Bronchus fibroblast of lung (primary cell): Measurements from ENCODE around the genes LIMCH1, COMMD8 and OCIAD1.

DNA sequence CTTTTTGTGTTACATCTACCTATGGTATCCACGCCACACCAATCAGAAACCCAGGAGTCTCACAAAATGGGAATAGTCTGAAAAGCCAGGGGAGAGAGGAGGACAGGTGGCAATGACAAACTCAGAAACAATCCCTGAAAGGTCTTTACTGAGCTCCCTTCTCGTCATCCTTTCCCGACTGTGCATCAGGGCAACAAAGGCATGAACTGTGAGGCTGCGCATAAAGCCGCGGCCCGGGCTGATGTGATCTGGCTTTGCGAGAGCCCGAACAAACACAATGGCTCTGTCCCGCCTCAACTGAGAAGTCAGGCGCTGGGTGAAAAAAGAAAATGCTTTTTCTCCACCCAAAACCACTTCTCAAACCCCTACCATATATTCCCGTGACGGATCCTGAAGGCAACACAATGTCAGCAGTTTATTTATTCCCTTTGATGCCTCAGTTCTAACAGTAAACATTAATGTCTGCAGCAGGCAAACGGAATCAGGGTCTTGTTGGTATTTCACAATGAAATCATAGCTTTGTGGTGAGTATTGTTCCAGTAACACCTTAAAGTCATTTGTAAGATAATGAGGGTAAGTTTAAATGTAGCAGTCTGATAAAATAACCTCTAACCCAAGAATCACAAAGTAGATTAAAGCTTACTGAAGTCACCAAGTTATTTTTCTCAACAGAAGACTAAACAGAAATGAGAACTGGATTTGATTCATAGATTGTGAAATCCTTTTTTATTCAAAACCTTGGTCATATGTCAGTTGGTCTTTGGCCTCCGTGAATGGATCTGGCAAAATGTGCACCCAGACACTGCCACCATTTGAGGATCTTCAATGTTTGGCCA is 67.5 kb downstream of the APBB2 start:
- RAMPAGE, long total RNA: no peak

DNA sequence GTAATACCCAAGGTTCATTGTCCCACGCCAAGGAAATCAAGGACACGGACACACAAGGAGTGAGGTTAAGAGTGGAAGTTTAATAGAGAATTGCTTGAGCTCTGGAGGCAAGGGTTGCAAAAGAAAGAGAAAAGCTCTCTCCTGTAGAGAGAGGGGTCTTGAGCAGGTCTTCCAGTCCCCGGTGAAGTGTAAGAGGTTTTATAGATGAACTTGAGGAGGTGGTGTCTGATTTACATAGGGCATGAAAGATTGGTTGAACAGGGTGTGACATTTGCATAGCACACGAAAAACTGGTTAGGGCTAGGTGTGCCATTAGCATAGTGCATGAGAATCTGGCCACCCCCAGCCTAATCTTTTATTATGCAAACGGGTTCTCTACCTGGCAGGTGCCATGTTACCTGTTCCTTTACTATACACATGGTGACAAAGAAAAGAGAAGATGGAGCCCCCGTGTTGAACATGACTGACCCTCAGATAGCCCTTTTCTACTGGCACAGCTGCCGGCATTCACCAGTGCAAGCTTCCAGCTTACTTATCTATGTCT is 71.0 kb downstream of the UCHL1 start:
- RAMPAGE, long total RNA: no peak

GRCh38 chr4:41375342-41376077 is 118.8 kb downstream of the UCHL1 start:
- RAMPAGE, long total RNA: no peak

GRCh38 chr4:41537826-41538641 is at the start of gene LIMCH1:
Gene LIMCH1, plus strand, starts transcription at chr4:41538157.
- RAMPAGE, long total RNA: no peak

GRCh38 chr4:41646466-41647393 is 101.8 kb downstream of the PHOX2B start:
- RAMPAGE, long total RNA: no peak

GRCh38 chr4:42627769-42628741 is 28.9 kb downstream of the ATP8A1 start:
- RAMPAGE, long total RNA: no peak

DNA sequence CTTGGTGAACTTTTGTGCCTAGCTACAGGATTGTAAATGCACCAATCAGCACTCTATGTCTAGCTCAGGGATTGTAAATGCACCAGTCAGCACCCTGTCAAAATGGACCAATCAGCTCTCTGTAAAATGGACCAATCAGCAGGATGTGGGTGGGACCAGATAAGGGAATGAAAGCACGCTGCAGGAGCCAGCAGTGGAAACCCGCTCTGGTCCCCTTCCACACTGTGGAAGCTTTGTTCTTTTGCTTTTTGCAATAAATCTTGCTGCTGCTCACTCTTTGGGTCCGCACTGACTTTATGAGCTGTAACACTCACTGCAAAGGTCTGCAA is 601.9 kb downstream of the KCTD8 start:
- RAMPAGE, long total RNA: no peak

DNA sequence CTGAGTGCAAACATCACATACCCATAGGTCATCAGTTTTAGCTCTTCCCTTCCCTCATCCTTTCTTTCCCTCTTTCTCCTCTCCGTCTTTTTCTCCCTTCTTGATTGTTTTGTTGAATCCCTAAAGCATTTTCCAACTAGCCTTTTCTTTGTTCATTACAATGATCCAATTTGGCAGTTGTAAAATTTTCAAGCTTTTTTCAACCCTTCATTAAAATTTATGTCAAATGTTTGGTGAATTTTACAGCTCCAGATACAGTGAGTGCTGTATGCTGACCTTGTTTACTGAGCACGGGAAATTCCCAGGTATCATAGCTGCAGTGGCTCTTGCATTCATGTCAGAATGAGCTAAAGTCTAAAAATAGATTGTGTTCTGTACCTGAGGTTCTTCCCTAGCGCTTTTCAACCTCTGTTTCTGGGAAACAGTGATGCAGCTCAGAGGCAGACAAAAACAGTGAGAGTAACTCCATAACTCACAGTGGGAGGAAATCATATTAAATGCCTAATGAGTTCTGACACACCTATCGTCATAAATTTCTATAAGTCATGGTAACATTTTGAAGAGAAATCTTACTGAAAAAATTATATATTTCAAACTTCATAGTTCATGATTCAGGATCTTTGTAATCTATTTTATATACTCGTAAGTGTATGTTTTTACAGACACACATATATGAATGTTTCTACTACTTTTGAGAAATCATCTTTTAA is 393.8 kb upstream of the GNPDA2 start:
- RAMPAGE, long total RNA: no peak

- RAMPAGE, long total RNA: no peak
These were observed 448.4 kb upstream of the GNPDA2 start for GRCh38 chr4:45174789-45175110.

DNA sequence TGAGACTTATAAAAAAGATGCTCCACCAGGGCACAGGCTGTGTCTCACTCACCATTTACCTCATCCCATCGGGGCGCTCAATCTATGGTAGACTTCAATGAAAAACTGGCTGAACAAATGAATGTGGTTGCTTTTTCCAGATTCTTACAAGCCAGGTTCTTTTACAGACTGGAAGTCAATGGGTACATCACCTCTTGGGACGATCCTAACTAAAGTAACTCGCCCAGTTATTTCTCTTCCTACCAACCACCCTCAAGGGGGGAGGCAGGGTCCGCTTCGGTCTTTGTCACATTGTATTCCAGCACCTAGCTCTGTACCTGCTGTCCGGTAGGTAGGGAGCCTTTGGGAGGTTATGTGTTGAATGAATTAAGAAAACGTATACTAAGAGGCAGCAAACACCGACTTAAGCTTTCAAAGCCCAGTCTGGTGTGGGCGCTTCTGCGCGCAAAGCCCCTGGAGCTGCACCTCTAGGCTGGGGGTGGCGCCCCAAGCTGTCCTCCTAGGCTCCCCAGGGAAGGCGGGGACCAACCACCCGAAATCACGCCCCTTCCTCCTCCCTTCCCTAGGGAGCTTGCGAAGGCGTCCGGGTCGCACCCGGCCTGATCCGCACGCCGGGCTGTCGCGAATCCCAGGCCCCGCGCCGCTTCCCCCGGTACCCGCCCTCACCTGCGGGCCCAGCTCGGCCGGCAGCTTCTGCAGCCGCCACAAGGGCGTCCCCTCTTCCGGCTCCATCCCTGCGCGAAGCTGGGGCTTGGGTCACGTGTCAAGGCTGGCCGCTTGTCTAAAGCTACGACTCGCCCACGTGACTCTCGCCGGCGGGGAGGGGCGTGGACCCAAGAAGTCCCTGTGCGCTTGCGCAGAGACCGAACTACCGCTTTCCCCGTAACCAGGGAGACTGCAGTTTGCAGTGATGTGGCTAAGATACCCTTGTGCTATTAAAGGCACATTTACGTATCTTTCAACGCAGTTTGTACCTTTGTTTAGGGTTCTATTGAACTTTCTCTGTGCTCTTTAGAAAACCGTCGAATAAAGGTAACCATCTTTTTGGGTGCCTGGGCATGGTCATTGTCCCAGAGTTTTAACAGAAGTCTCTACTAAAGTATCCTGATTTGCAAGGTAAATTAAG is at the start of gene COMMD8:
COMMD8 (minus strand) TSS at position 783 of the 1,126 bp plus-strand sequence.
- RAMPAGE, long total RNA: start-site peak on the minus strand centred at position 748 of the sequence, 29 bp wide, 619 and 375 reads in 2 replicates

DNA sequence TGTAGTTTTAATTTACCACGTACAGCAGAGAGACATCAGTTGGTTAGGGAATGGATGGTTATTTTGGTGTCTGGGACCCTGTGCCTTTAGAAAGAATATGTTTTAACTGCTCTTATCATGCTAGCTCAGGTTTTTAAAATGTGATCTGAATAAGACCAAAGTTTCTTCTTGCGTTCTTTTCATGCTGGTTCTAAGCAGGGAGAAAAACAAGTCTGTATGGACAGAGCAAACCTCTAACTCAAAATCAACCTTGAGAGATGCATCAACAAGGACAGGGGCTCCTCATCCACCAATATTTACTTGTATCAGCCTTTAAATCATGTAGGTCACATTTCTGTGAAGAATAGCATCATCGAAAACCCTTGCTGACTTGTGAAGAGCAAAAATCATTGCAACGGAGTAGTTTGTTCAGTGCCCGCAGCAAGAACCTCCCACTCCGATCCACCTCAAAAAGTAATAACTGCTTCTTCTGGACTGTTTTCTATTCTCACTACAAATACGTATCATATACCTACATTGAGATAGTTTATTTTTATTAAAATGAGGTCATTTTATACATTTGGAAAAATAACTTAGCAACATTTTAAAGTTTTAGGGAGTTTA is 1.2 kb downstream of the ATP10D start:
- RAMPAGE, long total RNA: no peak

DNA sequence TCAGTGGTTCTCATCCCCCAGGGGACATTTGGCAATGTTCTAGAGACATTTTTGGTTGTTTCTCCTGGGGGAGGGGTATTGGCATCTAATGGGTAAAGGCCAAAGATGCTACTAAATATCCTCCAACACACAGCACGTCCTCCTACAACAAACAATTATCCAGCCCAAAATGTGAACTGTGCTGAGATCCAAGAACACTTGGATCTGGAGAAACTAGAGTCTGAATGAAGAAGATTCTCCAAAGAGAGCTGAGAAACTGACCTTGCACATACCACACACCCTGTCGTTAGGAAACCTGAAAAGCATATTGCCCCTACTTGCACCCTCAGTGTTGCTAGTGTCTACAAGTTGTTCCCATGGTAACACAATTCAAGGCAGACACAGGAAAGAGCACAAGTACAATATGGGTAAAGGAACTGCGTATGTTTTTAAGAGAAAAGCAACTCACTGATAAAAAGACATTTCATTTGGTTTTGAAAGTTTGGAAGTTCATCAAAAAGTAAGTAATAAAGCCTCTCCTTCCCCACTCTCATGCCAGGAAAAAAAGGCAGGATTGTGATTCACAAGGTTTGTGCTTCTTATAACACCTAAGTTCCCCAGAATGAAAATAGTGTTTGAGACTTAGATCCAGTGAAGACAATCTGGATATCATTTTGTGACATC is 42.0 kb downstream of the NIPAL1 start:
- RAMPAGE, long total RNA: no peak

- RAMPAGE, long total RNA: no peak
These were observed 25.4 kb downstream of the TXK start for GRCh38 chr4:48108540-48109142.

GRCh38 chr4:48129529-48129952 is 4.5 kb downstream of the TXK start:
- RAMPAGE, long total RNA: no peak

- RAMPAGE, long total RNA: no peak
These were observed 563 bp upstream of the SLAIN2 start for GRCh38 chr4:48340591-48341341.

DNA sequence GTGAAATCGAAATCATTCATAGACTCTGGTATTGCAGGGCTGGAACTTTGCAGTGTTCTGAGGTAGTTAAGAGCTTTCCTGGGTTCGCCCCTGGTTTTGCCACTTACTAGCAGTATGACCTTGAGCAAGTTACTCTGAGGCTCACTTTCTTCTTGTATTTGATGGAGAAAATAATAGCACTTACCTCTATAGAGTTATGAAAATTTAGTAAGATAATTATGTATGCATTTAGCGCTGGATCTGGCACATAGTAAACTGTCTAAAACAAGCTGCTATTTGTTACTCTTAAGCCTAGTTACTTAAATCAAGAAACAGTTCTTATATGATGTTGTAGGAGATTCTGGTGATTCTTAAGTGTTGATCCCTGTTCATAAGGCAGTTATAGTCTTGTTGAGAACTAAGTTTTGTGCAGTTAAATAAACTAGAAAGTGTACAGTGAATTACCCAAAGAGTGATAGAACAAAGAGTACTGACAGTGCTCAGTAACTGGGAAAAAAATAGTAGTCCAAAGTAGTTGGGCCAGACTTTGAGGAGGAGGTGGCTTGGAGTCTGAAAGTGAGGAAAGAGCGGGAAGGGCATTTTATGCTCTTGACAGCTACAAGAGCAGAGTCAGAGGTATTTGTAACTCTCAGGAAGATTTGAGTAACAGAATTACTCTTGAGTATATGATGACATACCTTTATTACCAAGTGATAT is 1.9 kb downstream of the SLAIN2 start:
- RAMPAGE, long total RNA: no peak

- RAMPAGE, long total RNA: no peak
These were observed 38.2 kb downstream of the SLAIN2 start for GRCh38 chr4:48379521-48380033.

DNA sequence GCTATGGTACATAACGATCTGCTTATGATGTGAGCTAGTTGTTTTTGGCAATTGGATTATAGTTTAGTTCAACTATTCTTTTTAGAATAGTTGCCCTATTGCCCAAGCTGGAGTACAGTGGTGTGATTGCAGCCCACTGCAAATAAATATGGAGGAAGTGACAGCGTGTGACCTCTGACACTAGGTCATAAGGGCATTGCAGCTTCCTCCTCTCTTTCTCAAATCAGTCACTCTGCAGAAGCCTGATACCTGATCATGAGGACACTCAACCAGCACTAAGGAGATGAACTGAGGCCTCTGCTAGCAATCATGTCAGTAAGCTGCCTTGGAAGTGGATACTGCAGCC is 24.8 kb upstream of the FRYL start:
- RAMPAGE, long total RNA: no peak

DNA sequence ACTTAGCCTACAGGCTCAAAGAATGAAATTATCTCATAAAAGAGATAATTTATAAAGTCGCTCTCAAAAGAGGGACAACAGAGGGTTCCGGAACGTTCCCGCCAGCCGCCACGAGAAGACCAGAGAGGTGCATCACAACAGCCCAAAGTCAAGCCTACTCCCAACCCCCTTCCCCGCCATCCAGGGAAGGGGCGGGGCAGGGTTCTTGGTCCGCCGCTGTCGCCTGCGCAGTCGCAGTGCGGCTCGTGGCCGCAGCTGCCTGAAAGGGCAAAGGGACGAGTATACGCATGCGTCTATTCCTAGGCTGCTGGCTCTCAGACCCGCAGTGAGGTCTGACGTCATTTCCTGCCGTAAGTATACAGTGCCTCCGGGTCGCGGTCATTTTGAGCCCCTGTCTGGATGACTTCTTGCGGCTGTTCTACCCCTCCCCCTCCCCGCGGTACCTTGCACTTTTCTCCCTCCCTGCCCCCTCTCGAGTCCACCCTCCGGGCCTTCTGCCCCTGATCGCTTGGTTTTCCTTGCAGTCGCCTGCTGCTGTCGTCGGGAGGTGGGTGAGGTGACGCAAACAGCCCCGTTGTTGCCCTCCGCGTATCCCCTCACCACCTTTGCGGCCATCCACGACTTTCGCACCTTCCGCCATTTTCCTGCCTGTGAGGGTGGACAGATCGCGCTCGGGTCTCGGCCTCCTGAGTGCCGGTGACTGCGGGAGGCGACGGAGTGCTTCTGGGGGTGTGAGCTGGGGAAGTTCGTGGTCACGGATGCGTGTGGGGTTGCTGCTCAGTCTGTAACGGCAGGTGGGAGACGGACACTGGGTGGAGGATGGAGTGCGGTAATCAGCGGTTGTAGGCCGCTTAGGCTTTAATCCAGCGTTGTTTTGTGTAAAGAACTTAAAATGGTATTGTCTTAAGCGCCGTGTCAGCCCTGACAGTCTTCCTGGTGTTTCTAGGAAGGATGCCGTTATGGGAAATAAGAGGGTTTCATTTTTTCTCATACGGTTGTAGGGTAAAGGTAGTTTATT is at the start of gene OCIAD1:
OCIAD1 (plus strand) TSS at position 386 of the 1,018 bp plus-strand sequence.
- RAMPAGE, long total RNA: start-site peak on the plus strand centred at position 513 of the sequence, 367 bp wide, 1,189 and 548 reads in 2 replicates

DNA sequence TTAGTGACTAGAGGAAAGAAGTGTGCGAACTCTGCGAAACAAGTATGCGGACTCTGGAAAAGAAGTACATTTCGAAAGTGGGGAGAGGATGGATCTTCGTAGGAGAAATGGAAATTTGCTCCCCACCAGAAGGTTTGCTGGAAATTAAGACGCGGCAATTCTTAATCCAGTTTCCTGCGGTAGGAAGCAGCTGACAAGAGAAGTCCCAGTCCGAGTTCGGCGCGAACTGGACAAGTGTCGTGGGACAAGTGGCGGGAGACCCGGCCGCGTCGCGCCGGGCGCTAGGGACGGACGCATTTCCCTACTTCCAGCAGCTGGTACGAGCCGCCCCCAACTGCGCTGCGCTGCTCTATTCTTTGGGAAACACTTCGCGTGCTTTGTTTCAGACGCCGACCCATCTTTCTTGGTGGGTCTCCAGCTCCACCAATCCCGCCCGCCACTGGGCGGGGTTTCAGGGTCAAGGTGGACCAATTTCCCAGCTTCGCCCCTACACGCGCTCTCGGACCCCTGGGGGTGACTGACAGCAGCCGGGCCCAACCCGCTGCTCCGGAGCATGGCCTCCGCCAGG is 478 bp upstream of the DCUN1D4 start:
- RAMPAGE, long total RNA: no peak